Colonic mucosa (tissue), 1 donor: Measurements from ENCODE around the gene KATNAL2.

DNA sequence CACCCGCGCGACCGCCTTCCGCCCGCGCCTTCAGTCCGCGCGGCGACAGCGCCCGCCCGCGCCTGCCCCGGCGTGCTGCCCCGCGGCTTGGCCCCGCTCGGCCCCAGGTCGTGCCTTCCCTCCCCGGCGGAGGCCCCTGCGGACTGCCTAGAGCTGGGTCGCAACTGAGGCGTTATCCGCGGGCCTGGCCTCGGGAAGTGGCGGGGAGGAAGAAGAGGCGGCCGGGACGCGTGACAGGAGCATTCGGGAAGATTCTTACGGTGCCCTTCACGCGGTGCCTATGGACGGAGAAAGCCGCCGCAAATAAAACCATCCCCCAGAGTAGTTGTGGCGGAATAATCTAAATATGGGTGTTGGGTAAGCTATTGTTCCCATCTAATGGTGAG lies at the start of gene KATNAL2:
Gene KATNAL2, plus strand, starts transcription at position 33 of the 386 bp plus-strand sequence.
- PRO-cap: bidirectional peak, plus-strand start at position 33 of the sequence, minus-strand start outside the sequence

DNA sequence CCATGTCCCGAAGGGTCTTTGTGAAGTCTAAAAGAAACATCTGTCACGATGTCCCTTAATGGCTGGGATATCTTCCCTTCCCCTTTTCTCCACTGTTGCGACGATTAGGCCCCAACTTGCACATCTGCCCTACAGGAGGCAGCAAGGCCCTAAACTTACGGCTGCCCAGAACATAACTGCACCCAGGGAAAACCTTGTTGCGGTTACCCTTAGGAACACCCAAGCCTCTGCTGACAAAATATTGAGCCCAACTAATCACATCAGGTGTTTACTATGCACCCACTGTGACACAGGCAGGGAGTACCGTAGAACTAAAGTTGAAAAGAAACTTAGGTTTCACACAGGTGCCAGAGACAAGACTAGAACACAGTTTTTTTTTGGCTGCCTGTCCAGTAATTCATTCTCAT lies 1.3 kb upstream of the SMAD2 start:
- PRO-cap: no peak

DNA sequence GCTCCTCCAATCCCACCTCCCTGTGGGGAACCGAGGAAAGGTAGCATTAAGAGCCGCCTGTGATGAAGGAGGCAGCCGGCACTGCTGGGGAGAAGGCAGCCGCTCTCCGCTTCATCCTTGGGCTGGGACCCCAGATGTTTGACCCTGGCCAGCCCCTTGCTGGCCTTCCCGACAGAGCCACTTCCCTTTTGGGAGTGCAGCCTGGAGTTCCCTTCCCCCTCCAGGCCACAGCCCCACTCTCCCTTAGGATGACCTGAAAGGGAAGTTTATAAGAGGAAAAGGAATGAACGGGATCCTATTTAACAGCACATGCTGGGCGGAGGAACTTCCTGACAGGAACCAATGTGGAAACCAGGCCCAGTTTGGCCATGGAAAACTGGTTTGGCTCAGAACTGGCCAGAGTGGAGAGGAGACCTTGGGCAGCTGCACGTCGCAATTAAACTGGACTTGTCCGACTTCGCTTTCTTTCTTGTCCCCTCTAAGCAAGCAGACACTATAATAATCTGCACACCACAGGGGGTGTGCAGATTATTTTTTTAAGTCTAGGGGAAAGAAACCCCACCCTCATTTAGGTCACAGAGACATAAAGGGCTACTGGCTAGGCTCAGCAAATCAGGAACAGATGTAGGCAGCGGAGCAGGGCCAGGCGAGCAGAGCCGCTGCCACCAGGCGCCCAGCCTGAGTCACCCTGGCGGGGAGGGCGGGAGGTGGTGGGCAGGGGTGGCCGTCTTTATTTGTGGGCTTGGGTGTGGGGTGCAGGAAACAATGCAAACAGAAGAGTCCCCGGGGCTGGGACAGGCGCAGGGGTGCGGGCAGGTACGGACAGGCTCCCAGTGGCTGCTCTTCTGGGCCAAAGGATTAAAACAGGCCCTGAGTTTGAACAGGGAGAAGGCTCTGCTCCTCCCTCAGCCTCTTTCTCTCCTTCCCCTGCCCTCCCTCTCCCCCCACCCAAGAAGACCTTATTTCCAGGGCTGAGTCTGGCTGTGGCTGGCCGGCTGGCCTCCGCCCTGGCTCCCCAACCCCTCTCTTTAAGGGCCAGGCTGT lies 142.6 kb upstream of the SMAD2 start:
- PRO-cap: no peak

DNA sequence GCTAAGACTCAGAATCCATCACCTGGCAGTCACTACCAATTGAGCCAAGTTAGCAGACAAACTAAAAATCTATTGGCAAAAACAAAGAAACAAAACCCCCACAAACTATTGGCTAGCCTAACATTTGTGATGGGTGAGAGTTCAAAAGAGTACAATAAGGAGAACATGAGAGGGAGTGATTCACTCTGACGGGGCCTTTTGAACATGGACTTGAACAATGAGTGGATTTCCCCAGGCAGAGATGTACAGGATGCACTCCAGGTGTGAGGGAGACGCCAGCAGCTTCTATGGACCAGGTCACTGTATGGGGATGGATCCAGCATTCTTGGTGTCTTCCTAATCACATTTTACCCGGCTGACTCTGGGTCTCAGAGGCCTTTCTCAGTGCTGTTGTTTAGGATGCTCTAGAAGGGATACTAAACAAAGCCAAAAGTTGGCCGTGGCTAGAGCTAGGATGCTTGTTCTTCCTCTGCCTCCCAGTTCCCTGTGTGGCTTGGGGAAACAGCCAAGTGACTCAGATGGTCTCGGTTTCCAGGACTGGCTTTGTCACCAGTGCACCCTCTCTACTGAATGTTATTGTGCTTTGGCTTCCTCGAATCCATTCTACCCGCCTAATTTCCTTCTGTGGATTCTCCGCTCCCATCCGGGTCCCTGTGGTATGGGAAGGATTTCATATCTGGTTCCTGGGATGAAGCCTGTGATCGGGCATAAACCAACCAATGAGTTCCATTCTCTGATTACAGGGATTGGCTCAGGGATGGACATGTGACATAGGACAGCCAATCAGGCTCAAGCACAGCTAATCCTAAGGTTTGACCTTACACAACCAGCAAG lies 167.7 kb upstream of the SMAD2 start:
- PRO-cap: no peak

GRCh38 chr18:48136356-48137503 lies 206.3 kb upstream of the SMAD2 start:
- PRO-cap: bidirectional peak, plus-strand start at chr18:48137339, minus-strand start at chr18:48137309

DNA sequence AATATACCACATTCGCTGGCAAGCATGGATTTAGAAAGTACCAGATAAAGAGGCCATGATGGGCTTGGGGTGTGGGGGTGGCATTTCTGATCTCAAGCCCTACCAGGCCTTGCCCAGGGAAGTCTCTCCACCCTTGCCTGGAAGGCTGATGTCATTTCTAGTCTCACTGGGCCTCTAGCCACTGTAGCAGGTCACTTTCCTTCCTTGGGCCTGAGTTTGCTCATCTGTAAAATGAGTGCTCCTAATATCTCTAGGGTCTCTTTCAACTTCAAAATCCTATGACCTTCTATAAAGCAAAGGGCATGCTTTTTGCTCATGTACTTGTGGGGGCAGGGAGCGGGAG lies 1.8 kb downstream of the ZBTB7C start:
- PRO-cap: no peak

GRCh38 chr18:48408051-48408738 lies 988 bp downstream of the ZBTB7C start:
- PRO-cap: no peak

- PRO-cap: bidirectional peak, plus-strand start at chr18:48410518, minus-strand start at chr18:48410300
Observed at GRCh38 chr18:48410110-48411008, 1.2 kb upstream of the ZBTB7C start.

DNA sequence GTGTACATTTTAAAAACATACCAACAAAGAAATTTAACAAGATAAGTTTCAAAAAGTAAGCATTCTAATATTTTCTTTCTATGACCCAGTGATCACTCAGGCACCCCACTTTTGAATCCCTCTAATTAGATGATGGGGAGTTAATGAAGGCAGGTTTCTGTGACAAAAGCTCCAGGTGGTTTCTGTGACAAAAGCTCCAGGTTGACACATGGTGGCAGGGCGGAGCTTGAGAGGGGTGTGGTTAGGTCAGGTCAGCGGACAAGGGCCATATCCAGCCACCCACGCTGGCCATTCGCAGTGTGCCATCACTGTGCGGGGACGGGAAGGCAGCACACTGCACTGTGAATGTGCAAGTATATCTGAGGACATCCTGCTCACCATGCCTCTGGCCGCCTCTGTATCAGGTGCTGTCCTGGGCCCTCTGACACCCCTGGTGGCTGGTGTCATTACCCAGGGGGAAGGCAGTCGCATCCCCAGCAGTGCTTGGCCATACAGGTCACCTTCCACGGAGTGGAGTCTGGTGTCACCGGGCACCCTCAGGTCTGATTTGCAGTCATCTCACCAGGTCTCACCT lies 34.7 kb downstream of the CTIF start:
- PRO-cap: no peak

DNA sequence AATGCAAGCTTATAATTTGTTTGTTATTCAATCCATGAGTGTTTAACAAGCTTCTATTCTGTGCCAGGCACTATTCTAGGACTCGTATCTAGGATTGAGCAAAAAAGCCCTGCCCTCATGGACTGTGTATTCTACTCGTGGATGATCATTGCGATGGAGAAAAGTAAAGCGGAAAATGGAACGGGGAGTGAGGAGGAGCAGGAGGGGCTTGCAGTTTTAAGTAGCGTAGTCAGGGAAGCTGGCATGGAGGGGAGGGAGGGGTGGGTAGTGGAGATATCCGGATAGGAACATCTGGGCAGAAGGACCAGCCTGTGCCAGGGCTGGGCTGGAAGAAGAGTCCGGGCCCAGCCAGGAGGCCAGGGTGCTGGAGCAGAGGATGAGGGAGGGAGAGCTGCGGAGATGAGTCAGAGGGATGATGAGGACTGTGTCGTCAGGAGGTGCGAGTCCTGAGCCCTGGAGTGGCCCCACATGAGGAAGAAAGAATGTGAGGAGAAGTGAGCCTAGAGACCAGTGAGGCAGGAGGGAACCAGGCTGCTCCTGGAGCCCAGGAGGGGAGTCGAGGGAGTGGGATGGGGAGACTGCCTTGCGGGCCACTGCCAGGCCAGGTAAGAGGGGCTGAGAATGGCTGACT lies 82.3 kb downstream of the CTIF start:
- PRO-cap: no peak

- PRO-cap: no peak
Observed at GRCh38 chr18:48749709-48750201, 201.0 kb downstream of the SMAD7 start.

DNA sequence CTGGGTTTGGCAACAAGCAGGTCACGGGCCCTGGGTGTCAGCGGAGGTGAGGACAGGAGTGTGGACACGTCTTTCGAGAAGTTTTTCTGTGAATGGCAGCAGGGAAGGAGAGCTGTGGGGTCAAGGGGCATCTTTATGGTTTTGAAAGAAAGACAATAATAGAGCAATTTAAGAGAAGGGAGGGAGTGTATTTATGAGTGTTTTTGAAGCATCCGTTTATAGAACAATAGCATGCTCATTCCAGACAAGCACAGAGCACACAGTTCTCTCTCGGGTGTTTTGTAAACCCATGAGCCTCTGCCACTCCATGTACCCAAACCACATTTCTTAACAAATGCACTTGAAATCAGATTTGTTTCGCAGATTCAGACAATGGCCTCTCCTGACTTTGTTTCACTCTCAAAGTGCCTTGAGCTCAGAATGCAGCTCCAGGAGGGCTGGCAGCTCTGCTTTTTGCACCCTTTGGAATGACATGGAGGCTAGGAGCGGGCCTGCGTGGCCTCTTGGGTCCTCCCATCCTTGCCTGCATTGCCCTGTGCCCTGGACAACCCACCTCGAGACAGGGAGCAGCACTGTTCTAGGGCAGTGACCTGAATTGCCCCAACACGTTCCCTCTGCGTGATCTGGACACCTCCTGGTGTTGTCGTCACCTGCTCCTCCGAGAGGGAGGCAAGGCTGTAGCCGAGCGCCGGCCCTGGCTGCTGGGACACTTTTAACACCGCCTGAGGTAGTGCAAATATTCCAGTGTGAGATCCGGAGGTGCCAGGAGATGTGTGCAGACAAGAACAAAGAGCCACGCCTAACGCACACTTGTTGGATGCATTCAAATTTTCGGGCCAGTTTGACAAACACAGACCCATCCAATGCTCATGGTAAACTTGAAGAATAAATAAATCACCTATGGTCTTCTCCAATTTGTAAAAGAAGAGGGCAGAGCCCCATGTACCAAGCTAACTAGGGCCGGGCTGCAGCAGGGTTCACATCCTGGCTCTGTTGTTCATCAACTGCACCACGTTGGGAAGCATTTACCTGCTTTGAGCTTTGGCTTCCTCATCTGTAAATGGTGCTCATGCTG lies 131.6 kb downstream of the SMAD7 start:
- PRO-cap: no peak

- PRO-cap: no peak
Observed at GRCh38 chr18:48832832-48833350, 117.9 kb downstream of the SMAD7 start.

DNA sequence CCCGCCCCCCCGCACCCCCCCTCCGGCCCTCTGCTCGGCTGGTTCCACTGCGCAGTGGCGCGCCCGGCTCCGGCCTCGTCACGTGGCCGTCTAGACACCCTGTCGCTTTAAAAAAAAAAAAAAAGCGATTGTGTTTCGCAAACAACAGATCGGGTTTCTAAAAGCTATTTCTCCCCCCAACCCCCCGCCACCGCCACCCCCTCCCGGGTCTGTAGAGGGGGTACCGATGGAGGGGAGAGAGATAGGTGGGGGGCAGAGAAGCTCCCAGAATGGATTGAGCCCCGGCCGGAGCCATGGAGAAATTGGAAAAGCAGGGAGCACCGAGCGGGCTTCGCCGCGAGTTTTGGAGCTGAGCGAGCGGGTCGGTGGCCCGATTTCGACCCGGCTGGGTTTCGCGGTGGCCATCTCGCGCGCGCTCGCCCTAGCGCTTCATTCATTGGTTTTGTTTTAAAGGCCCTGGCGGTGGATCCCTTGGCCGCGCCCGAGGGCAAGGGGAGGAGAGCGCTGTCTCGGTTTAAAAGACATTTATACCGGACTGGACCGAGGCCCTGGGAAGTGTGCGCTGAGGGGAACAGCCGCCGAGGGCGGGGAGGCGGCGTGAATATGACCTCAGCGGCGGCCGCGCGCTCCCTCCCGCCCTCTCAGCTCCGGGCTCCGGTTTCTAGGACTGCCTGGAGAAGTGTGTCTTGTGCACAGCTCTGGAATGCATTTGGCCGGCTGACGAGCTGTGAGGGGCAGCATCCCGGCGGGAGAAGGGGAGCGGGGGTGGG lies 1.6 kb upstream of the SMAD7 start:
- PRO-cap: bidirectional peak, plus-strand start at position 160 of the sequence, minus-strand start outside the sequence; bidirectional peak, plus-strand start at position 689 of the sequence, minus-strand start at position 605 of the sequence

DNA sequence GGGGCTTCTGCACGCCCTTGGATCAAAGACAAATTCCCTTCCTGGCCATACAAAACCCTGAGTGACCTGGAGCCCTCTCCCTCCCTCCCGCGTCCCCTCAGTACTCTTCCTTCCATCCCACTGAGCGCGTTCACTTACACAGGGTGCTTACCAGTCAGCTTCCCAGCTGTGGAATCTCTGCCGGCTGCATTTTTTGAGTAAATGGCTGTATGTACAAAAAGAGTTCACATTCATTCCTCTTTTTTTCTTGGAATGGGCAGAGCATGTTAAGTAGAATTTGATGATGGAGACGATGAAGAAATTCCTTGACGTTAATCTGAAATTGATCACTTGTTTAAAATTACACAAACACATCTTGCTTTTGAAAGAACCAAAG lies 12.1 kb upstream of the SMAD7 start:
- PRO-cap: no peak

DNA sequence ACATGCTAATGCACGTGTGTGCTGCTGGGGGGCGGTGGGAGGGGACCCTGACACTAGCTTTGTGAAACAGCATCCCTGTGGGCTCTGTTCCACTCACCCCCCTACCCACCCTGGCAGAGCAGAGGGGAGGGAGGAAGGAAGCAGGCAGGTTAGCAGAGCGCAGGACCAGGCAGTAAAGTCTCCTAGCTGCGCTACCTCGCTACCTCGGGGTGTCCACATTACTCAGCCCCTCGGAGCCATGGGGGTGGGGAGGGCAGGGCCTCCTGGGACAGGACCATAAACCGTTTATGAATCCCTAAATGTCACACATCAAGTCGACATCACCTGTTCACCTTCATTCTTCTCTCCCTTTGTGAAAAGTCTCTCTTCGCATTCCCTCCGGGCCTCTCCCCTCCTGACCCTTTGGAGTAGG lies 23.5 kb upstream of the SMAD7 start:
- PRO-cap: no peak

DNA sequence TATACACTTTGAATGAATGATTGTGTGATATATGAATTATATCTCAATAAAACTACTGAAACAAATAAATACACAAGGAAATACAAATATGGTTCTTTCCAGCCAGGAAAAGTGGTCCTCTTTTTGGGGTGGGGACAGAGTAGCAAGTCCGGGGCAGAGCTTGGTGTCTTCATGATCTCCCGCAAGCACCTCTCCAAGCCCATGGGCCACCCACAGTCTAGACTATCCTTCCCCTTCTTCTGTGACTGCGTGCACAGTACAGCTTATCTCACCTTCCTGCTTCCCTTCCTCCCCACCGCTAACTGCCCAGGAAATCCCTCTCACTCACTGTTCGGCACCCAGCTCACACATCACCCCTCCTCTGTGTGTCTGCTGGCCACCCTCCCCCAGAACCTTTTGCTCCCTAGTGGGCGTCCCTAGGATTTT lies 31.4 kb upstream of the SMAD7 start:
- PRO-cap: no peak

GRCh38 chr18:48990523-48991494 lies 40.0 kb upstream of the SMAD7 start:
- PRO-cap: no peak

DNA sequence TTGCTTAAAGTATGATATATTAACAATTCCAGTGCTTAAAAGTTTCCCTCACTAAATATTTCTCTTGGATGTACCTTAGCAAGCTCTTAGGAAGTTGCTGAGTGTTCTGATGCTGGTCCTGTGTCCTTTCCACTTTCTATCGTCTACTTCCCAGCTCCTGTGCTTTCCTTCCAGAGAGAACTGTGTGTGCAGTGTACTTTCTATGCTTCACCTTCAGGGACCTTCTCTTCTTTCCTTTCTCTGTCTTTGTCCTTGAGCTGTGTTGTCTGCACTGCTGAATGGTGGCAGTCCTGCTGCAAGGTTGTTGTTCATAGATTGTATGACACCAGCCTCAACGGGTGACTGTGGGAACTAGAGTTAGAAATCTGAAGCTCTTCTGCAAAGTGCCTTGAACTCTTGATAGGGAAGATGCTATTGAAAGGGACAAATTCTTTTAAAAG lies 90.1 kb upstream of the SMAD7 start:
- PRO-cap: unidirectional peak, minus-strand start at position 141 of the sequence

GRCh38 chr18:49140992-49141641 lies 190.4 kb upstream of the SMAD7 start:
- PRO-cap: no peak